Measurements from ENCODE around the genes LZTFL1 and CCR1.

DNA sequence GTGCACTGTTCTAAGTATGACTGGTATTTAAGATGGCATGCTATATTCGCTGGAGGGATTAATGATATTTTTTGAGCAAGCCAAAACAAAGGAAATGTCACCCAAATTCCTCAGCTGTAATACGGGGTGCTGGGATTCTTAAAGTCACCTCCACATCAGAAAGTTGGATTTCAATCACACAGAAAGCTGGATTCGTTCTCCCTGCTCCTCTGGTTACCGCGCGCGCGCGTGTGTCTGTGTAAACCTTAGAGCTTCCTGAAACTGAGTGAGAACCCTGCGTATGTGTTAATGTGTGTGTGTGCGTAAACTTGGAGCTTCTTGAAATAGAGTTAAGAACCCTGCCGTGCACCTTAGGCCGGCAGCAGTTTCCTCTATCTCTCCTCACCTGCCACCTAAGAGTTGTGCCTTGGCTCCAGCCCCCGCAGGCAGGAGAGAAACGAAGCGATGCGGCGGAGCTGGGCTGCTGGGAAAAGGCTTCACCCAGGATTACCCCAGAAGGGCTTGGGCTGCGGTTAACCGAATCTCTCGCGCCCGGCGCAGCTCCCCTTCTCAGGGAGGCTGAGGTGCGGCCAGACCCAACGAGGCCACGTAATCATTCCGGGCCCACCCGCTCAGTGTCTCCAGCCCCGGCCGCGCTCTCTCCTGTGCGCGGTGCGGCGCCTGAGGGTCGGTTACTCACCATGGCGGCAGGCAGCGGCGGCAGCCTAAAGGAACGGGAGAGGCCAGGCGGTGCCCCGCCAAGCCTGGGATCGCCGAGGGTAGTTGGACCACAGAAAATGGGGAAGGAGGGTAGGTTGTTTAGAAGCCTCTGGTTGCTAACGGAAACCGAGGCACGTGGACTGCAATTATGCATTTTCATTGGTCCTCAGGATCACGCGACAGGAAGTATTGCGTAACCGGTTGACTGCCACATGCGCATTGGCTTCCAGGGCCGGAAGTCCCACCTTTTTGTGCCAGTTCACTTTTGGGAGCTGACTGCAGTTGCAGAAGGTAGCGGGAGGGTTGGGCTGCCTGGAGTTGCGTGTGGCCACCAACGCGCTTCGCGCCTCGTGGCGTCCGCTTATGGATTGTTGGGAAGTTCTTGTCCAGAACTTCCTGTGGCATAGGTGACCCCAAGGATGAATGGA lies at the start of gene LZTFL1:
LZTFL1 (minus strand) TSS at position 810 of the 1,127 bp plus-strand sequence.
- PRO-cap: bidirectional peak, plus-strand start at position 967 of the sequence, minus-strand start at position 764 of the sequence

DNA sequence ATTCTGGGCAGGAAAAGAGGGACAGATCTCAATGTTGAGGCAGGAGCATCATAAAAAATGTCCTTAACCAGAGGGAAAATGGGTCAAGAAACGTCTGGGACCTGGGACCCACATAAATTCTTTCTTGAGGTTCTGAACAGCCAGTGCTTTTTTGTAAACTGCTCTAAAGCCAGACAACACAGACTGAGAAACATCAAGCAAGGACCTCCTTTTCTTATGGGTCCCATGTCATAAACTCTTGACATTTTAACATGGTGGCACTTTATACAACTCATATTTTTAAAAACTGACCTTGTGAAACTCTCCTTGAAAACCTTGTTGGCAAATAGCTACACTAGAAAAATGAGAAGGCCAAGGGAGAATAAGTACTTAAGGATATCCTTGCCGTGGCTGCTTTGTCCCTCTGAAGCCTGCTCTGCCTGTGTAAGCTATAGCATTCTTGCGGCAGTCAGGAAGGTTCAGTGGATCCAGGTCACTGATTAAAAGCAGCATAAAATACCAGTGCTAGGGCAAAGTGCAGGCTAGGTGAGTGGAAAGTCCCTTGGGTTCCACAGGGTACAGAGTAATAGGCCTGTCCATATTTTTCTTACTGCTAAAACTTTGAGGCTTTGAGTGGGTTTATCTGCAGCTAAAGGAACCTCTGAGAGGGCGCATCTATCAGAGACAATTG lies 10.1 kb downstream of the CXCR6 start:
- PRO-cap: no peak

- PRO-cap: no peak
Observed at GRCh38 chr3:46091091-46091504, 63.8 kb upstream of the XCR1 start.

DNA sequence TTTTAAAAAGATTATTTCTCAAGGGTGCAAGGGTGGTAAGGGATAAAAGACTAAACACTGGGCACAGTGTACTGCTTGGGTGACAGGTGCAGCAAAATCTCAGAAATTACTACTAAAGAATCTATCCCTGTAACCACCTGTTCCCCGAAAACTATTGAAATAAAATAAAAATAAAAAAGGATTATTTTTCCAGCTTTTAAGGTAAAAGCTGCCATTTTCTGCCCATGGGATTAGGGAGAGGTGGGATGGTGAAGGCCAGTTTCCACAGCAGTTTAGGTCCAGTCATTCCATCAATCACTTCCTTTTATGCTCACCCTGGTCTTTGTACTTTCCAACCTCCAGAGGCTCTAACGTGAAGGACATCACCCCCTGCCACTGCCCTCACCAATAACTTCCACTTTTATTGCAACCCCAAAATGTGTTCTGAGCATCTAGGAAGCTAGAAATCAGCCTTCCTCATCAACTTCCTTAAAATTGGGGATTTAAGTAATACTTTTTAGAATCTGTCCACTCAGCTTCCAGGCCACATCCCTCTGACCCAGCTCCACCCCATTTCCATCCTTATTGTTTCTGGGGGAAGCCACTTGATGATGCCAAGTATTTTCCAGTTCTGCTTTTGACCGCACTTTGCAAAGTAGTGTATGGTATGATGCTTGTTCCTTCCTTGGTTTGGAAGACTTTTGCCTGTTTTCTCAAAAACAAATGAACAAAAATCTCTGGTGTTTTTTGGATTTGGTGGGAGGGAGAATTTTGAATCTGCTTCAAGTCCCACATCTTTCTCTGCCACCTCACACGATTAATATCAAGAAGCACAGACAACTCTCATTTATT lies 73.5 kb upstream of the XCR1 start:
- PRO-cap: no peak

- PRO-cap: no peak
Observed at GRCh38 chr3:46208176-46208878, at the start of gene CCR1. TSS of gene CCR1 (minus strand) at chr3:46208313.

DNA sequence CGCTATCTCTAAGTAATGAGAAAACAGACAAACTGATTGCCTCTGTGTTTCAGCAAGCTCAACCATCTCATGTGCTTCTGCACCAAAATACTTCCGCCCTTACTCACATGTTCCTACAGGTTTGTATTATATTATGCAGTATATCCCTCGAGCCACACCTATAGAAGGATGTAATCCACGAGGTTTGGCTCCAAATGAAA lies 22.5 kb downstream of the CCRL2 start:
- PRO-cap: no peak

DNA sequence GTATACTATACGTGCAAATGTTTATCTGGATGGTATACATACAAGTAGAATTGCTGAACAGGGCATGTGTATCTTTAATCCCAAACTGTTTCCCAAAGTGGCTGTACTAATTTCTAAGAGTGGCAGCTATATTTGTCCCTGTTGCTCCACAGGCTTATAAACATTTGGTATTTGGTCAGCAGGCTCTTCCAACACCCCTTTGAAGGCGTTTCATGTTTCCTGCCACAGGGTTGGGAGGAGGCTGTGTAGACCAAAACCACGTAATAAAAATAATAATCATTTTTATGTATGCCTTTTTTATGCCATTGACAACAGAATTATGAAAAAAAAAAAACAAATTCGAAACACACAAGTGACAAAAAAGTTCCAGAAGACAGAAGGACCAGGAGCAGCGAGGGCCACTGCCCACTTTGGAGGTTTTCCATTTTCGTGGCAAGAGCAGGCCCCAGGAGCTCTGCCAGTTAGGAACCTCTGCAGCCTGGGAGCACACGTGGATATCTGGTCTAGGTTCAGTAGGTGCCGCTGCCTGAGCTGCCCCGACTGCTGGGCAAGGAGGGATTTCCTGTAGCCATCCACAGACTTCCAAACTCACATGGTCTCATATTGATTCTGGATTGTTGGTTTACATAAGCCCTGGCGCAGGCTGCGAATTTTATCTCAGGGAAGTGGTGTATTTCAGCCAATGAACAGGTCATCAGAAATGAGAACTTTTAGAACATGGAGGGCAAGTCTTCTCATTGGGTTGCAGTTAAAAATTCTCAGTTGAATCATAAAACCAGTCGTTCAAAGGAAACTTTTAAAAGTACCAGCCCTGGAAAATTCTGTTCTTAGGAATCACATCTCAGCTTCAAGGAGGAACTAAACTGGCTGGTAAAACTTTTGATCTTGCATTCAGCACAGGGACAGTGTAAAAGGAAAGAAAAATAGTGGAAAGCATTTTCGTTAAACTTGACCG lies 6.8 kb upstream of the RTP3 start:
- PRO-cap: no peak

DNA sequence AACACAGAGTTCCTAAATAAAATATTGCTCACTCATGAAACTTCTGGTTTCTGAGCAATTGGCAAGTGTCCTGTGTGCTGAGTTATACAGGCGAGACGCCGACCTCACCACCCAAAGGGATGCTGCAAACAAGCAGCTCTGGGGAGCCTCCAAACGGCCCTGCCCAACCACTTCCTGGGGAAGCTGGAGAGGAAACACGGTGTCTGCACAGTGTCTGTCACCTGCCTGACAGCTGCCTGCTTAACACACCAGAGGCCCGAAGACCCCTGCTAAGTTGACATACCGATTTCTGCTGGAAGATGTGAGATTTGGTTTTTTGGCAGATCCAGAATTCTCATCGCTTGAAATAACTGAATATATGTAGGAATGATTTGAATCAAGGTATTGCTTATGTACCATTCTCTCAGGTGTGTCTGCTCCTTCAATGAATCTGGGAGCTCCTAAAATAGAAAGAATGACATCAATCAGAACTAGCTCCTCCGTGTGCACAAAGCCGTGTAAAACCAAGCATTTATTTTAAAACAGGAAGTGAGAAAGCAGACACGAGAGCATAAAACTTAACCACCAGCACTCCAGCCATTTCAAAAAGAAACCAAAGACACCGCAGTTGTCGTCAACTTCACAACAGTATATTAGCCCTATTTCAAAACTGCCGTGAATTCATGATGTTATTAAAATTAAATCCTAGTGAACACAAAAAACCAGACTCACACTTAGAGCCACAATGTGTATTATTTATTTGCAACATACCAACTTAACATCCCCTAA lies 27.2 kb downstream of the LRRC2 start:
- PRO-cap: no peak

- PRO-cap: no peak
Observed at GRCh38 chr3:46563717-46565078, 1.9 kb downstream of the LRRC2 start.

GRCh38 chr3:46576860-46577516 lies 600 bp upstream of the TDGF1 start:
- PRO-cap: no peak

DNA sequence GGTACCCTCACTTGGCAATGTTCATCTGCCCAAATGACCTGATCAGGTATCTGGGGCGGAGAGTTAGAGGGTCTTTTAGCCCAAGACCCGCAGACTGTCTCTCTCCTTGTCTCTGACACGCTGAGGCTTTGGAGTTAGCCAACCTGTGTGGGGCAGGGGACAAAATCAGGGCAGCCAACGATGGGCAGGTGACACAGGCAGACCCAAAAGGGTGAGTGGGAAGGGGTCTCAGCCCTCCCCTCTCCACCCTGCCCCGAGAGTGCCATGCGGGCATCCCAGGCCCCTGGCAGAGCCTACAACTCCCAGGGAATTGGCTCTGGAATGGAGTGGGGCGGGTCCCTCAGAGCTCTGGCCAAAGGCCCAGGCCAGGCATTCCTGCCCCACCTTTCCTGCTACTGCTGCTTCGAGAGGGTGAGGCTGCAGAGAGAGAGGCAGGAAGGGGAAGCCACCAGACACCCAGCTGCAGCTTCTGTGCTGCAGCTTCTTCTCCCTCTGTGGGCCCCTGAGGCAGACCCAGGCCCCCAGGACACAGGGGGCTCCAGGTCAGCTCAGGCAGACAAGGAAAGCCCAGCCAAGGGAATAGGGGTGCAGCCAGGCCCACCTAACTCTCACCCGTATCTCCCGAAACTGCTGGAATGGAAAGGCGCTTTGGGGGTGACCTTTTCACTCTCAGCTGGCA lies 2.8 kb downstream of the ALS2CL start:
- PRO-cap: no peak

DNA sequence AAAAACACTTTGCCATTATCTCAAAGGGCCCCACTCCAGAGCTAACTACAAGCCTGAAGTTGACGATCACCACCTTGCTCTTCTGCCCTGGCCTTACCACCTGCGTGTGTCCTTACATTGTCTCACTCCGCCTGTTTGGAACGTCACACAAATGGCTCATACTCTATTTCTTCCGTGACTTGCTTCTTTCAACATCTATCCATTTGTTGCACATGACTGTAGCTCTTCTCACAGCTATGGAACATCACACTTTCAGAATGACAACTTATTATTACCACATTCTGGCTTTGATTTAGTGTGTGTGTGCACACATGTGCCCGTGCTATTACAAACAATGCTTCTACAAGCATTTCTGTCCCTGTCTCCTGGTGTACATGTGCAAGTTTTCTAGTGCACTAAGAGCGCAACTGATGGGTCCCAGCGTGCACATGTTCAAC lies 37.7 kb downstream of the PTH1R start:
- PRO-cap: no peak

- PRO-cap: no peak
Observed at GRCh38 chr3:46990022-46991142, 10.9 kb downstream of the NBEAL2 start.

GRCh38 chr3:47011386-47012247 lies 32.2 kb downstream of the NBEAL2 start:
- PRO-cap: no peak

DNA sequence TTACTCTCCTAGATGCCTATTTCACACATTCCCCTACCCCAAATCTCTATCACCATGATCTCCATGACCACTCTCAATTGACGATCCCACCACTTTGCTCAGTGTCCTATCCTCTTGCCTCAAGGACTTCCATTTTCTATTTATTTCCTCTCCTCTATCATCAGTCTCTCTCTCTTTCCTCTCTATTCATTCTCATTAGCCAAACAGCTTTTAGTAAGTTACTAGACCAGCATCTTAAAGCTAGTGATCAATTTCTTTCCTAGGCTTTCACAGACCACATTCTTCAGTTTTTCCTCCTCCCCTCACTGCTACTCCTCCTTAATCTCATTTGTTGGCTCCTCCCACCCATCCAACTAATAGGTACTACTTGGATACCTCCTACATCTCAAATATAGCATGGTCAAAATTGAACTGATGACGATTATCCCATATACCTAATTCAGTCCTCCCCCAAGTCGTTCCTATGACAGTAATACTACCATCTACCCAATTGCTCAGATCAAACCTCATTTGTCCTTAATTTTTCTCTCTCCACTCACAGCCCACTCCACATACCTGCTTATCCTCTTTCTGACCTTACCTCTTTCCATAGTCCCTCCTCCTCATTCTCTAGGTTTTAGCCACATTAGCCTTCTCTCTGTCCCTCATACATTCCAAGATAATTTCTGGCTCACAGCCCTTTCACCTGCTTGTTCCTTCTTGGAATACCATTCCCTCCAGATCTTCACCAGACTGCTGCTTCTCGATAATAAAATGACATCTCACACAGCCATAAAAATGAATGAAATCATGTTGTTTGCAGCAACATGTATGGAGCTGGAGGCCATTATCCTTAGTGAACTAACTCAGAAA lies 28.0 kb downstream of the SETD2 start:
- PRO-cap: no peak

DNA sequence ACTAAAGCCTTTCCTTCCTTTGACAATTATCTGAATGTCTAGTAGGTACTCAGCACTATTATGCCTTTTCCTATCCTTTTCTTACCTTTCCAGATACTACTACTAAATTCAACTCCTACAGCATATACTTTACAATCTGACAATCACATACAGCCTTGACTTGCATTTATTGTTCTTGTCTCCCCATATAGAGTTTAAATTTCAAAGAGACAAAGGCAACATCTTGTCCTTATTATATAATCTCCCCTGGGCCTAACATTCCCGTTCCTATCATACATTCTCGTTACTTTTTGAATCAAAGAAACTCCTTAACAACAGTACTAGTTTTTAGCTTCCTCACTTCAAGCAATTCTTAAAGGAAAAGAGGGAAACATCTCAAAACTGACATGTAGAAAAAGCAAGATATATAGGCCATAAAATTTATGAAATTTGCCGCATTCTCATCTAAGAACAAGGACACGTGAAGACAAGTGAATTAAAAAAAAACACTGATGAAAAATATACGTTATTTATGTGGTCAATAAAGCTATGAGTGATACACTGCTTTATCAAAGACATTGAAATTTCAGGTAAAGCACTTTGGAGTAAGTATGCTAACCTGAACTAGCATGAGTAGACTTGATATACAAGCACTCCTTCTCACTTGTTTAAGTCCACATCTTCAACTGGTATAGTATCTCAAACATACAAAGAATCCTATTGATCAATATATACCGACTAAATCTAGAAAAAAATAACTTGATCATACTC lies 24.5 kb downstream of the SETD2 start:
- PRO-cap: no peak

DNA sequence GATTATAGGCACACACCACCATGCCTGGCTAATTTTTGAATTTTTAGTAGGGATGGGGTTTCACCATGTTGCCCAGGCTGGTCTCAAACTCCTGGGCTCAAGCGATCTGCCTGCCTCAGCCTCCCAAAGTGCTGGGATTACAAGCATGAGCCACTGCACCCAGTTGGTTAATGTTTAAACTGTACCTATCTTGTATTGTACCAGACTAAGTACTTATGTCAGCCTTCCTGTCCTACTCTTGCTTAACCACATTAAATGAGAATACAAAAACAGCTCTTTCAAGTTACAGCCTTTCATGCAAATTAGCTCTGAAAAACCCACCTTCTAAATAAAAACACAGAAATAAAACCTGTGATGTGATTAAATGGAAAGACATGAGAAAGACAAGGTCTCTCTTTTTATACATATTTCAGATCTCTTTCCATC lies 22.8 kb downstream of the SETD2 start:
- PRO-cap: no peak

- PRO-cap: no peak
Observed at GRCh38 chr3:47250630-47251071, 31.9 kb downstream of the KIF9 start.

DNA sequence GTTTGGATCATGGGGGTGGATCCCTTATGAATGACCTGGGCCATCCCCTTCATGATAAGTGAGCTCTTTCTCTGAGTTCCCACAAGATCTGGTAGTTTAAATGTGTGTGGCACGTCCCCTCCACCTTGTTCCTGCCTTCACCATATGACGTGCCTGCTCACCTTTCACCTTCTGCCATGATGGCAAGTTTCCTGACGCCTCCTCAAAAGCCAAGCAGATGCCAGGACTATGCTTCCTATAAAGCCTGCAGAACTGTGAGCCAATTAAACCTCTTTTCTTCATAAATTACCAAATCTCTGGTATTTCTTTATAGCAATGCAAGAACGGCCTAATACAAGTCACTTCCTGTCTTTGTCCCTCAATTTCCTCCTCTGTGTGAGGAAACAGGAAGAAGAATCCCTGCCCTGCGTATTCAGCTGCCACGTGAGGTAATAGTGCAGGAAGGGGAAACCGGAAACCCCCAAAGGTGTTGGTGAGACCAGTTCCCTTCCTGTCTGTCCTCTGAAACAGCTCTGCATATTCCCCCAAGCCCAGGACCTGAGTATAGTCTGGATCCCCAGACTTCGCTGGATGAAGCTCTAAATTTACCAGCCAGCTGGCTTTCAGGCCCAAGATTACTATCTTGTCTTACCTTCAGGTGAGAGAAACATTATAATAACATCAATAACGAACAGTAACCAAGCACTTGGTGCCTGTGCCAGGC lies 18.2 kb upstream of the PTPN23 start:
- PRO-cap: no peak

- PRO-cap: no peak
Observed at GRCh38 chr3:47379406-47379959, 1.3 kb upstream of the PTPN23 start.